ENCODE measurements around the gene CCDC70.

GRCh38 chr13:50990300-50991338 lies 81.0 kb downstream of the RNASEH2B start:
- RRBS: no CpG with 5 or more reads among the region's 27 CpGs

DNA sequence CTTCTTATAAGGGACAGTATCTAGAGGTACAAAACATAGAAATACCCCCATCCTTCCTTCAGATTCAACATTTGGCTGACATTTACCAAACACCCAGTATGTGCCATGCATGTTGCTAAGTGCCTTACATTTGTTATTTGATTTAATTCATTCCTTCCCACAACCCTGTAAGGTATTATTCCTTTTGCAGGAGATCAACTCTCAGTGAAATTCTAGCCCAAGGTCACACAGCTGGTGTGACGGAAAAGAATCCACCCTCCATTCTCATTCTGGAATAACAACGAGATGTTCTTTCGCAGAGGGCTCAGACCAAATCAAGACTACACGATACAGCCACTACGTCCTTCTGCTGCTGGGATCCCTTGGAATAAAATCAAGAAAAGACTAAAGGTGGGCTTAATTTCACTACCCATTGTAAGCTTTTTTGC lies 67.7 kb downstream of the C13orf42 start:
- RRBS: no CpG with 5 or more reads among the region's 5 CpGs

GRCh38 chr13:51134690-51135401 lies 23.8 kb upstream of the C13orf42 start:
- RRBS: no CpG with 5 or more reads among the region's 9 CpGs

DNA sequence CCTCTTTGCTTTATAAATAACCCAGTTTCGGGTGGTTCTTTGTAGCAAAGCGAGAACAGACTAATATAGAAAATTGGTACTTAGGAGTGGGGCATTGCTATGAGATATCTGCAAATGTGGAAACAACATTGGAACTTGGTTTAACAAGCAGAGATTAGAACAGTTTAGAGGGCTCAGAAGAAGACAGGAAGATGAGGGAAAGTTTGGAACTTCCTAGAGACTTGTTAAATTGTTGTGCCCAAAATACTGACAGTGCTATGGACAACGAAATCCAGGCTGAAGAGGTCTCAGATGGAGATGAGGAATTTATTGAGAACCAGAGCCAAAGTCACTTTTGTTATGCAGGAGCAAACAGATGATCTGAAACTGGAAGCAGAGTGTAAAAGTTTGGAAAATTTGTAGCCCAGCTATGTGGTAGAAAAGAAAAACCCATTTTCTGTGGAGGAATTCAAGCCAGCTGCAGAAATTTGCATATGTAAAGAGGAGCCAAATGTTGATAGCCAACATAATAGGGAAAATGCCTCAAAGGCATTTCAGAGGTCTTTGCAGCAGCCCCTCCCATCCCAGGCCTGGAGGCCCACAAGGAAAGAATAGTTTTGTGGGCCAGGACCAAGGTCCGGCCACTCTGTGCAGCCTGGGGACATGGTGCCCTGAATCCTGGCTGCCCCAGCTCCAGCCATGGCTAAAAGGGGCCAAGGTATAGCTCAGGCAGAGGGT lies 53.0 kb upstream of the FAM124A start:
- RRBS: no CpG with 5 or more reads among the region's 4 CpGs

DNA sequence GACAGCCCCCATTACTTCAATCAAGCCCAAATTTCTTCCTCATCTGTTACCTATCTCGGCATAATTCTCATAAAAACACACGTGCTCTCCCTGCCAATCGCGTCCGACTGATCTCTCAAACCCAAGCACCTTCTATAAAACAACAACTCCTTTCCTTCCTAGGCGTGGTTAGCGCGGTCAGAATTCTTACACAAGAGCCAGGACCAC lies 49.1 kb upstream of the FAM124A start:
- RRBS: no CpG with 5 or more reads among the region's 8 CpGs

GRCh38 chr13:51434191-51435455 lies 18.2 kb downstream of the INTS6 start:
- RRBS: no CpG with 5 or more reads among the region's 3 CpGs

DNA sequence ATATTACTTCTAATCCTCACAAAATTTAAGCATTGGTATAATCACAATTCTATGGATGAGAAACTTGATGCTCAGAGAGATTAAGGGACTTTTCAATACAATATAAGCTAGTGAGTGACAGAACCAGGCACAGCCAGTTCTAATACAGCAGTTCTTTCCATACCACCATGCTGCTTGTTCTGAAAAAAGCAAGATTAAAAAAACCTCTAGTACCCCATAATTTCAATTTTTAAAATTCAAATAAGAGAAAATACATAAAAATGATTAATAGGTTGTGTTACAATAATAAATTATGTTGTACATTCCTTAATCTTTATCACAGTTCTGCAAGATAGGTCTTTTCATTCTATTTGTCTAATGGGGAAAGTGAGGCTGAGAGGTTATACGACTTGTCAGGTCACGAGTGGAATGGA lies 11.8 kb downstream of the INTS6 start:
- RRBS: no CpG with 5 or more reads among the region's 2 CpGs

GRCh38 chr13:51646001-51646785 lies 61.9 kb downstream of the WDFY2 start:
- RRBS: no CpG with 5 or more reads among the region's 10 CpGs

DNA sequence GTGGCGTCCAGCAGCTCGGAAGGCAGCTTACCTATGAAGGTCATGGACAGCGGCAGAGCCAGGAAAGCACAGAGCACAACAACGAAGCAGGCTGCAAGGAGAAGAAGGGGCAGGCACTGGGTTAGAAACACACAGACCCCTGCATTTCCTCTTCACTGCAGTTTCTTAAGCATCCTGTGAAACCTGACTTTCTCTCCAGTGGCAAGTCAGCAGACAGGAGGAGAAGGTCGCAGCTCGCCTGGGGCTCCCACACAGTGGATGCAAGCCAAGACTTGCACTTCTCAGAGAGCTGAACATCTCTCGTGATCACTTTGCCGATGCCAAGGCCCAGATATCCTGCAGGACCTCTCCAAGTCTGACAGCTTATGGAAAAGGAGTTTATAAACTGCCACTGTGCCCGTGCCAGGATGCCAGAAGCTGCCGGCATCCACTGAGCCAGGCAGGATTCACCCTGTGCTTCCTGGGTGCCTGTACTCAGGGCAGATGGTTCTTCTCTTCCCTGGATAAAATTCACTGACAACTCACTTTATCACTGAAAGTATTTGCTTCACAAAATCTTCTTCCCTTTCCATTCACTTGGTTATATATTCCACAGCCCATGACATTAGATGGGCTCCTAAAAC lies 18.3 kb downstream of the TMEM272 start:
- RRBS: no CpG with 5 or more reads among the region's 10 CpGs

GRCh38 chr13:51861739-51862428 lies at the start of gene CCDC70:
TSS of gene CCDC70 (plus strand) at chr13:51861969.
- RRBS: no CpG with 5 or more reads among the region's 4 CpGs

DNA sequence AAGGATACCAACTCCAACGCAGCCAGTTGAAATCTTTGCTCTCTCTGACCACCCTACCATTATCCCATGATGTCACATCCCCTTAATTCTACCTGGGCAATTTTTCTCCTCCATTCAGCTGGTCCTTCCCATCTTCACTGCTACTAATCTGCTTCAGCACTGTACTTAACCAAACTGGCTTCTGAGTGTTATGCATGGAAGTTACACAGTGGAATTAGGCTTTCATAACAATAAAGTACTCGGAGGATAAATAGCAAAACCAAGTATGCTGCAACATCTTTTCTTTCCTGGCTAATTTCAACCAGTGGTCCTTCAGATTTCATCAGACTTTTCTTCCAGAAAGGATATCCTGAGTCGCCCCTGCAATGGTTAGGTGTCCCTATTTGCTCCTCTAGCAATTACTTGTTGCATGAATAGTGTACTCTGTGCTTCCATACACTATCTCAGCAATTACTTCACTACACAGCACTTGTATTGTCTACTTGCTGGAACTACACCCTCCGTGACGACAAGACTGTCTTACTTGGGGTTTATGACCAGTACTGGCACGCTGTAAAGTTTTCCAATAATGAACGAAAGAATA lies 34.0 kb upstream of the NEK3 start:
- RRBS: no CpG with 5 or more reads among the region's 7 CpGs

DNA sequence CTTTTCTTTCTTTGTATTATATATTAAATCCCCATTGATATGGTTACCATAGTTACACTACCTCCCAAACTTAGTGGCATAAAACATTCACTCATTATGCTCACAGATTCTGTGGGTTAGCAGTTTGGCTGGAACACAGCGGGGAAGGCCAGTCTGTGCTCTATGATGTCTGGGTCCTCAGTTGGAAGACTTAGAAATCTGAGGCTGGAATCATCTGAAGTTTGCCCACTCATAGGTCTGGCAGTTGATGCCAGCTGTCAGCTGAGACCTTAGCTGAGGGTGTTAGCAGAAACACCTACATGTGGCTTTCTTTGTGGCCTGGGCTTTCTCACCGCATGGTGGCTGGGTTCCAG lies 18.5 kb upstream of the HNRNPA1L2 start:
- RRBS: no CpG with 5 or more reads among the region's 2 CpGs

DNA sequence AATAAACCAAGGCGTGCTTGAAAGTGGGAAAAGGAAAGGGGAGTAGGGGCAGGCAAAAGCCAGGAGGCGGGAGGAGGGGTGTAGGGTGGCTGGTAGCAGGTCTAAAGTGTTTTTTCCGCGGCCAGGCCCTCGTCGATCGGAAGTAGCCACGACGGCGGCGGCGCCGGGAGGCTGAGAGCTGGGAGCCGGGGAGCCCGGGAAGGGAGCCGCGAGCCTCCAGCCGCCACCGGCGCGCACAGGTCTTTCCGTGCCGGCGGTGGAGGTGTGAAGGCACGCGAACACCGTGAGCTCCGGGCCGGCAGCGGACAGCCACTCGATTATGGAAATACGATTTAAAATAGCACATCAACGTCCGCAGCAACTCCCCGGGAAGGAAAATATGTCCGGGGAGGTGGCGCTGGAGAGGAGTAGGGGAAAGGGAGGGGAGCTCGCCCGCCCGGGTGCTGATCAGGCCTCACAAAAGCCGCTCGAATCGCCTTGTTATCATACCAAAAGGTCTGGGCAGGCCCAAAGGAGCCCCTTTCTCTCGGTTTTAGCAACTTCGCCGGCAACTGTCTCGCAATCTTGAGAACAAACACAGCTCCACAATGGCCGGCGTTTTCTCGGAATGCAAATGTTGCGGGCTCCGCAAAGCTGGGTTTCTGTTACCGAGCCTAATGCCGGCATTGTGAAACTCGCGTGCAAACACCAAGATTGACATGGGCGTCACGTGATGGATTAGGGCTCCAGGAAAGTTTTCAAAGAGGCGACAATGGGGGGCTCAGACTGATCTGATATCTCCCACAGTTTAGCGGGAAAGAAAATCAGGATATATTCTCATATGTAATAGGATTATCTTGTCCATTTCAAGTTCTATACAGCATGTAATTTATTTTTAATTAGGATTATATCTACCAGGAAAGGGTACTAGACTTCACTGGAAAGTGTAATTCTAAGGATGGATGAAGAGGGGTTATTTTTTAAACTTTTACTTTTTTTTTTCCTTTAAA lies 3.0 kb upstream of the PCDH8 start:
- RRBS: under 1% methylated on average over 18 of the region's 60 CpGs

GRCh38 chr13:59342612-59342747 lies 821.2 kb downstream of the DIAPH3 start:
- RRBS: no CpG with 5 or more reads among the region's 4 CpGs

- RRBS: 34% methylated on average over 5 of the region's 25 CpGs
These were observed 103.9 kb upstream of the DIAPH3 start for GRCh38 chr13:60267473-60268231.

- RRBS: no CpG with 5 or more reads among the region's 4 CpGs
These were observed 16.1 kb upstream of the ENSG00000285566 start for GRCh38 chr13:63848883-63849435.

GRCh38 chr13:68257476-68257903 lies 1027.4 kb upstream of the PCDH9 start:
- RRBS: no CpG with 5 or more reads among the region's 4 CpGs

- RRBS: no CpG with 5 or more reads among the region's 2 CpGs
These were observed 272.7 kb upstream of the KLHL1 start for GRCh38 chr13:70381011-70381292.

GRCh38 chr13:71488756-71489383 lies 378.1 kb downstream of the DACH1 start:
- RRBS: no CpG with 5 or more reads among the region's 4 CpGs

All from retinal pigment epithelial cell (primary cell).